OVCAR3 (cell line): ENCODE data around the gene ENSG00000286190.

GRCh38 chr17:4848828-4849540 lies 15.8 kb downstream of the MINK1 start:
- RRBS: no CpG with 5 or more reads among the region's 6 CpGs

DNA sequence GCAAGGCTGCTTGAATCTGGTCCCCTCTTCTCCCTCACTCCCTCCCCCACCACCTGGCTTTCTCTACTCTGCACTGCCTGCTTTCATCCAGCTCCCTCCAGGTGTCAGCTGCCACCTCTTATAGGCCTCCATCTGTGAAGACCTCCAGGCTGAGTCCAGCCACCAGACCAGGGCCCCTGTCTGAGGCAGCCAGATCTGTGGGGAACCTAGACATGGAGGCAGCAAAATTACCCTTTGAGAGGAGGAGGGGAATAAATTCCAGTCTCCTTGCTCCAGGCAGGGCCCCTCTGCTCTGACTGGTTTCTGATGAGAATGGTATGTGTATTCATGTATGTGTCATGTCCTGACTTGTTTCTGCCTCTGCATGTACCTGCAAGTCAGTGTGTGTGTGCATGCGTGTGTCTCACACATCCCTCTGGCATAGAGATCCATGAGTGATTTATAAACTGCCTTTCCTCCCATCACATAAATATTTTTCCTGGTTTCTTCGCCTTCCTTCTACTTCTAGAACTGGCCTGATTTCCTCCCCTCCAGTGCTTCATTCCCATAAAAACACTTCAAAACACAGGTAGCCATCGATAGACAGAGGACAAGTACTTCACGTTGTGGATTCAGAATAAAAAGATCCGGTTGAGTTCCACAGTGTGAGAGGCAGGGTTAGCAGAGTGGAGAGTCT lies 21.2 kb downstream of the MINK1 start:
- RRBS: no CpG with 5 or more reads among the region's 5 CpGs

GRCh38 chr17:5096400-5096816 lies 15.3 kb downstream of the ZNF232 start:
- RRBS: no CpG with 5 or more reads among the region's 6 CpGs

DNA sequence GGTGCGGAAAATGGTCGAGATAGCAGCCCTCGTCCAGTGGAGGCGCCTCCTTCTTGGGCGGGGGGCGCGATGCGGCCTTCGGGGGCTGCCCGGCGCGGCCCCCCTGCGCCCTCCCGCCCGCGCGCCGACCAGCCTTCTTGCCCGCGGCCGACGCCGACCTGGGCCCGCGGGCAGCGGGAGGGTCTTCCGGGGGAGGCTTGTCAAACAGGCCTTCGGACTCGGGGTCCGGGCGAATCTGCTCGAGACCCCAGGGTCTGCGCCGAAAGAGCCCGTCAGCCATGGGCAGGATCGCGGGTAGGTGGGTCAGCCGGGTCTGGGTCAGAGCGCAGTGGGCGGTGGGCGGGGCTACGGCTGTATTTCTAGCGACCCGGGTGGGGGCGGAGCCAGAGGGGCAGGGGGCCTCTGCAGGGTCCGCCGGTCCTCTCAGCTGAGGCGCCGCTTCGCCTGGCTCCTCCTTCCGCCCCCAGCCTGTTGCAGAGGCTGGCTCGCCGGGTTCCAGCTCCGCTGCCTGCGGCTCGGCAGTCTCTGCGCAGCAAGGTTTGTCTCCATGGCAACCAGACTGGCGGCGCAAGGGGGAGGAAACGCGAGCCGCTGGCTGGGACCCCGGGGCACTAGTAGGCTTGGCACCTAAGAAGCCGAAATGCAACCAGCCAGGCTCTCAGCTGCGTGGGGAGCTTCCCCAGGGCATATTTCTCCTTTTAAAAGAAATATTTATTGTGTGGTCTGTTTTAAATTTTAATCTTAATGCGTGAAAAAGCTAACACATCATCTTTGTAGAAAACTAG lies at the start of gene ENSG00000286190:
ENSG00000286190 (minus strand) TSS at position 330 of the 785 bp plus-strand sequence.
- RRBS: 4% methylated on average over 43 of the region's 66 CpGs

- RRBS: no CpG with 5 or more reads among the region's 11 CpGs
Observed at GRCh38 chr17:6071269-6071660, 1.1 kb downstream of the WSCD1 start.

DNA sequence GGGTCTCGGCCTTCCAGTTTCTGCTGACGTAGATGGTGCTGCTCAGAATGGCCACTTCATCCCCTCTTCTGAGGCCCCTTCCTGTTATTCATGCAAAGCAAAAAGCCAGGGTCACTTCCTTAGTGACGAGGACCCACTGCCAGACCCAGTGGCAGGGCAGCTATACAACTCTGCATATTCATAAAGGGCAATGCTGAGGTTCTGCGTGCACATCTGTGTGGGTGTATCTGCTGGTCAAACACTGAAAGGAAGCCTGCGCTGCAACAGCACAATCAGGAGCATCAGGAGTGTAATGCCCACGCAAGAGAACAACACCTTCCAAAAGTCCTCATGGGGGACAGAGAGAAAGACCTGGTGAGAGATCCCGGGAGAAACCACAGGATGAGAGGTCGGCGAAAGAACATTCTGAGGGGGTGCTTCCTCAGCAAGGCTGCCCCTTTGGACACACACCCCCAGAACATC lies 109.0 kb downstream of the WSCD1 start:
- RRBS: no CpG with 5 or more reads among the region's 9 CpGs

DNA sequence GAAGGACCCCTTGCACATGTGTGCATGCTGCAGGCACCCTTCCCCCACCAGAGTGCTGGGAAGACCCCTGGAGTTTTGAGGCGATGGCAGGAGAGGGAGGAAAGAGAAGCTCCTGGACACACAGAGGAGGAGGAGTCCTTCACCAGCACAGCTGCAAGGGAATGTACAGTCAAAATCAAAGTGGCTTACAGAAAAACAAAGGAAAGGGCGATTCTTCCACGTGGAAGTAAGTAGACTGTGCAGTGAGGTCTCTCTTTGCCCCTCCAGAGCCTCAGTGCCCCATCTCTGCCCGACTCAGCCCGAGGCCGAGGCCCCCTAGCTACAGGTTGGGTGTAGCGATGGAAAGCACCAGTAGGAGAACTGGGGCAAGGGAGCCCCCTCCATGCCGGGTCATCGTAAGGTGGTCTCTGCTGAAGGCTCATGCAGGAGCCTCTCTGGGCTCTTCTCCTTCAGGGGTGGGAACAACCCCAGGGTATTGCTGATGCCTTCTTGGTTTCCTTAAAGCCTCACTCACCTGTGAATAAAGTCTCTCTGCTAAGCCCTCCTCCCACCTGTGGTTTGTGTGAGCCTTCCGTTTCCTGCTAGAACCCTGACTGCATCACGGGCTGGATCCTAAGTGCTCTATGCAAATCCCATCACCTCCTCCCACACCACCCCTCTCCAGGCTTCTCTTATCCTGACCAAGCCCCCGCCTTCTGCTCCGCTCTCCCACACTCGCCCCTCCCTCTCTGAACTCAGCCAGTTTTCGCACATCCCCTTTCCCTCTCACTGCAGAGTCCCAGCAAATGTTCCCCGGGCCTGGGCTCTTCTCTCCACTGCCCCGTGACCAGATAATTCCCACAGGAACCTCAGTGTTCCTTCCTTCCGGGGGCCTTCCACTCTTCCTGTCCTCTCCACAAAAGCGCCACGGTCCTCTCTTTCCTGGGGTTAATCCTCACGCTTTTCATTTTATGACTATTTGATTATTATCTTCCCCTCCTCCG lies 51.7 kb downstream of the PIMREG start:
- RRBS: 97% methylated on average over 3 of the region's 22 CpGs

DNA sequence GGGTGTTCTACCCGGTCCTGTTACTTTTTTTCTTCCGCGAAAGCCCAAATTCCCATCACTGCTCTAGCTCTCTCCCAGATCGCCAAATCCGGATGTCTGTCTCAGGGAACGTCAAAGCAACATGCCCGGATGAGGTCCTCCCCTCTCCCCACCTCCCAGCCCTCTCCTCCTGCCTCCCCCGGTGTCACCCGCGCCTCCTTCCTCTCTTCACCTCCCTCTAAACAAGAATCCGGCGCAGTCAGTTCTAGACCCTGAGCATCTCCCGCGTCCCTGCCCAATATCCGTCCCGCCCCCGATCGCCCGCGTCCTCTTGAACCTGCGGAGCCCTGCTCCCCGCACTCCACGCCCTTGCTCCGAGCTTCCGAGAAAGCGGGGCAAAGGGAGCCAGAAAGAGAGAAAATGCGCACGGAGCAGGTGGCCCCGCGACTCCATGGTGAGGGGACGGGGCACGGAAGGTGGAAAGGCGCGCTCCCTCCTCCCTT lies 4.3 kb downstream of the C17orf100 start:
- RRBS: 50% methylated on average over 3 of the region's 34 CpGs

DNA sequence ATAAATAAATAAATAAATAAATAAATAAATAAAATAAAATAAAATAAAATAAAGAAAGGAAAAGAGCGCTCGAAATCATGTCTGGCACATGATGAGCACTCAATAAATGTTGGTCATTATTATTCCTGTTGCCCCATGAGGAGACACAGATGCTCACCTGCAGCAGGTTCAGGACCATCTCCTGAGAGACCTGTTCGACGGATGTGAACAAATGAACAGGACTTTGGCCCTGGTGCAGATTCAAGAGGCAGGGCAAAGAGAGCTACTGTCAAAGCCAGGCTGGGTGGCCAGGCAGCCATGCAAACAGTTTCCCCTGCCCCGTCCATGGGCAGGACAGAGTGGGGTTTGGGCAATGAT lies 14.1 kb downstream of the SLC13A5 start:
- RRBS: no CpG with 5 or more reads among the region's 5 CpGs

DNA sequence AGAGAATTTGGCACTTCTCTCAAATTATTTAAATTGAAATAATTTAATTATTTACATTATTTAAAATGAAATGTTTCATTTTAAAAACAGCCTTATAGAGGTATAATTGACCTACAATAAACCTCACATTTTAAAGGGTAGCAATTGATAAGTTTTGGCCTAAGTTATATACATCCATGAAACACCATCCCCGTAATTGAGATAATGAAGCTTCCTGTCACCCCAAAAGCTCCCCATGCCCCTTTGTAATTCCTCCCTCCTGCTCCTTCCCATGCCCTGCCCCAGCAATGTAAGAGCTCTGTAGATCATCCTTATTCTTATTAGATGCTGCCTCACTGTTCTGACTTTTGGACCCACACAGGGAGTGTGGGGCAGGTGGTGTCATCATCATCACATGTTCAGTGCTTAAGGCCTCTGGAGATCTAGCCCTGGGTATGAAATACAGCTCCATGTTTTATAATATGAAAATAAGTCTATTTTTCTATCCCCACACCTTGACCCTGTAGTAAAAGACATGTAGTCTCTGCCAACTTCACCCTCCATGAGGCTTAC lies 1.8 kb downstream of the XAF1 start:
- RRBS: no CpG with 5 or more reads among the region's 1 CpG

DNA sequence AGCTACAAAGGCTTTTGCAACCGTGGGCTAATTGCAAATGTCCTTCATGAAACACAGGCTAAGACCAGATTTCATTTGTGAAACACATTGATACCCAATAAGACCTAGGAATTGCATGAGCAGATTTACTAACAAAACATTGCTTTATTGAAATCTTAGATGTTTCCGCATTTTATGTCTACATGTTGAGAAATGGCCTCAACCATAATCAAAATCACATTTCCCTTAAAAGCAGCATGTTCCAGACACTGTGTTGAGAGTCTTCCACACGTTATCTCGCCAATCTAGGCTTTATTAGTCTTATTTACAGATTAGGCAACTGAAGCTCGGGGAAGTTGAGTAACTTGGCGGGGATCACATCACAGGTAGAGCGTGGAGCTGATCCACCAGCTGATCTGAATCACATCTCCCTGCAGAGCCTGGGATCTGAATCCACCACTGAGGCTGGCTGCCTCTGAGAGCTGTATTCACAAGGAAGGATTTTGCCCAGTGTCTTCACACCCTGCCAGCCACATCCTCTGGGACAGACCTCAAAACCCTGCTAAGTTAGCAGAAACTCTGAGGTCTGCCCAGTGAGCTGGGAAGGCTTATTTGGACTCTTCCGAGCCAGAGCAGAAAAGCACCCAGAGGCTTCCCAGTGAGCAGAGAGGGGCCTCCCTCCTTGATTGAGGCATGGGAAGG lies 22.0 kb downstream of the FBXO39 start:
- RRBS: no CpG with 5 or more reads among the region's 8 CpGs

- RRBS: no CpG with 5 or more reads among the region's 18 CpGs
Observed at GRCh38 chr17:7017797-7018692, 3.5 kb downstream of the C17orf49 start.

DNA sequence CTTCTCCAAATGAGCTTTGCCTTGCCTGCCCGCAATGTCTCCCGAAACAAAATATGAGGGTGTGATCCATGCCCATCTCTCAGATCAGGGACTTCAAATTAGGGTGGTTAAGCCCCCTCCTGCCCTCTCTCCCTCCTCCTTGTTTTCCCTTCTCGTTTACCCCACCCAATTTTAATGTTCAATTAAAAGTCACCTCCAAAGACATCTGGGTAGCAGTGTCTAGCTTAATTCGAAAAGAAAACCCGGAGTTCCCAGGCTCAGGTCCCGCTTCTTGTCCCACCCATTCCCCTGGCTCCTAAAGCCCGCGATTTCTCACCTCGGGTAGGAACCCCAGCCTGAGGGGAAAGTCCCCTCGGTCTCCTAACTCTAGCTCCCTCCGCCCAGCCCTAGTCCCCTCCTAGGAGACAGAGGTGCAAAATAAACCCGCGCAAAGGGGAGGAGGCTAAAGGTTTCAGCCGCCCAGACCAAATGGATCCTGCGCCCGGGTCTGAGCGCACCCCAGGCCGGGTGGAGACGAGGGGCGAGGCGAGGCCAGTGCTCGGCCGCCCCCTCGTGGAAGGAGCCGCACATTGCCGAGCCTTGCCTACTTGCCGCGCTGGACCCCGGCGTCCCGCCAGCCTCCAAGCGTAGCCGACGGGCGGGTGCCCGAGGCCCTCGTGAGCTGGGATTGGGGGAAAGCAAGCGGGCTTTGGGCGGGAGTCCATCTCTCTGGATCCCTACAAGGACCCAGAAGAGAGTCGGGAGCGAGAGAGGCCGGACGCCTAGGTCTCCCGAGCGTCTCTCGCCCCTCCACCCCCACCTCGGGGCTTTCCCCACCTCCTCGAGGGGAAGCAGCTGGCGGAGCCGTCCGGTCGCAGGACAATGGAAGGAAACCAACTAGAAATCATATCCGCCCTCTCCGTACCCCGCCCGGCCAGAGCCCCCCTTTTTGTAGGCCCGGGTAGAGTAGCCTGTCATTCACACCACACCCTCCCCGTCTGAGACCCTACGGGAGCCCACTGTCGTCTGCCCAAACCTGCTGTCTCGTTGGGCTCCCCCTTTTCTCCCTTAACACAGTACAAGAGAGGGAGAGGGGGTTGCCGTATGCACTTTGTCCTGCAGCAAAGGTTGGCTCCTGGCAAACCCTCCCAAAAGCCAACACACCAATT lies 872 bp upstream of the BCL6B start:
- RRBS: 14% methylated on average over 18 of the region's 62 CpGs

DNA sequence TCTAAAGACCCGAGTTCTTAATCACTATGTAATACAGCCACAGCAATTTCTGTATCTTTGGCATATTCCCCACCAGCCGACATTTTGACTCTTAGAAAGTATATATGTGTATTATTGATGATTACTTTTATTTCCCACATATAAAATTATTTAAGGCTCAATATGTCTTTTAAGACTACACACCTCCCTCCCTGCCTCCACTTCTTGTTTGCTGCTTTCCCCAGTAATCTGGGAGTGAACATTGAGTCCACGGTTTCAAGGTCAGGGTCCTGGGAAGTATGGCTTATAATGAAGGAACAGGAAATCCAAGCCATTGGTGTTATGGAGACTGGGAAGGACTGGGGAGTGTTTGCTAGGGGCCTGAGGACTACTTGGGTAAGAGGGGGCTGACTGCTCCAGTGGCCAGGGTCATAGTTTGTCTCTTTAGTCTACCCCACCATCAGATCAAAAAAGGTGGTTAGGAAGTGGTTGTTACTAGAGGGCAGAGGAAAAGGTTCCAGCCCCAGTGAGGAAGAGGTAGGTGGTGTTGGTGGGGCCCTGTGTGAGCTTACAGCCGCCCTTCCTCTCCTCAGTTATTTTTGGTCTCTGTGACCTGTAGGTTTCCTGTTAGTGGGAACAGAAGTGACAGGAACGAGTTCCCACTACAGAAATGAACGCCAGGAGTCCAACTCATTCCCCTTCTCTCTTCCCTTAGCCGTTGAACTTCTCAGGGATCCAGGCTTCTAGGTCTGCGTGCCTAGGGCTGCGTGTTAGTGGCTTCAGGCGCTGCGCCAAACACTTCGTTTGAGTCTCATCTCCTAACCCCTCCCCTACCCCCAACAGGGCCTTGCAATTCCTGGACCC lies 755 bp upstream of the SLC16A13 start:
- RRBS: no CpG with 5 or more reads among the region's 12 CpGs

DNA sequence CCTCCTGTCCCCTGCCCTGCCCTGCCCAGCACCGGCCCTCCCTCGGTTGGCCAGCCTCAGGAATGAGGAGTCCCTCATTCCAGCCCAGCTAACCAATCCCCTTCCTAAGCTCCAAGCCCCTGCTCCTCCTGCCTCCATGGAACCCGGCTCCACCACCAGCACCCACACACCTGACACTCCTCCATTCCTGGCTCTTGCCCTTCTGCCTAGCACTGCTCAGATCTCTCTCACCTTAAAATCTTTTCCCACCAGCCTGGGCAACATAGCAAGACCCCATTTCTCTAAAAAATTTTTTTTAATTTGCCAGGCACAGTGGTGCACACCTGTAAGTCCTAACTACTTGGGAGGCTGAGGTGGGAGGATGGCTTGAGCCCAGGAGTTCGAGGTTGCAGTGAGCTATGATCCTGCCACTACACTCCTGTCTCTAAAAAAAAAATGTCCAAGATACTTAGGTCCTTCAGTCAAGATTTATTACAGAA lies 1.9 kb downstream of the ASGR2 start:
- RRBS: 63% methylated on average over 1 of the region's 4 CpGs

DNA sequence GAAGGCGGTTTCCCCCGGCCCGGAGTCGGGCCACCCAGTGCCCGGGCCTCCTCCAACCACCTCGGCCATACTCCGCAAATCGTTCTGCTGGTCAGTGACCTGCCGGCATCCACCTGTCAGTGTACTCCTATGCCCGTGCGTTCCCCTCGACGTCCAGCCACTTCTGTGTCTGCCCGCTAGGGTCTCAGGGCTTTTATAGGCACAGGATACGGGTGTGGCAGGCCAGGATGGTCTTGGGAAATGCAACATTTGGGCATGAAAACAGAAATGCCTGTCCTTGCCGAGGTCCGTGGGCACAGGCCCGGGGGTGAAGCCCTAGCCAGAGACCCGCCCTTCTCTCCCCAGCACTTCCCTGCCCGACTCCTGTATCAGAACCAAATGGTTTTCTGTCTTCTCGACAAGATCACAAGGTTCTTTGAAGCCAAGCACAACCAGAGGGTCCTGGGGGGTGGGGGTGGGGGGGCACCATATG lies 19.4 kb upstream of the ASGR2 start:
- RRBS: 93% methylated on average over 5 of the region's 21 CpGs

GRCh38 chr17:7193280-7194237 lies 14.4 kb upstream of the ASGR1 start:
- RRBS: no CpG with 5 or more reads among the region's 23 CpGs

DNA sequence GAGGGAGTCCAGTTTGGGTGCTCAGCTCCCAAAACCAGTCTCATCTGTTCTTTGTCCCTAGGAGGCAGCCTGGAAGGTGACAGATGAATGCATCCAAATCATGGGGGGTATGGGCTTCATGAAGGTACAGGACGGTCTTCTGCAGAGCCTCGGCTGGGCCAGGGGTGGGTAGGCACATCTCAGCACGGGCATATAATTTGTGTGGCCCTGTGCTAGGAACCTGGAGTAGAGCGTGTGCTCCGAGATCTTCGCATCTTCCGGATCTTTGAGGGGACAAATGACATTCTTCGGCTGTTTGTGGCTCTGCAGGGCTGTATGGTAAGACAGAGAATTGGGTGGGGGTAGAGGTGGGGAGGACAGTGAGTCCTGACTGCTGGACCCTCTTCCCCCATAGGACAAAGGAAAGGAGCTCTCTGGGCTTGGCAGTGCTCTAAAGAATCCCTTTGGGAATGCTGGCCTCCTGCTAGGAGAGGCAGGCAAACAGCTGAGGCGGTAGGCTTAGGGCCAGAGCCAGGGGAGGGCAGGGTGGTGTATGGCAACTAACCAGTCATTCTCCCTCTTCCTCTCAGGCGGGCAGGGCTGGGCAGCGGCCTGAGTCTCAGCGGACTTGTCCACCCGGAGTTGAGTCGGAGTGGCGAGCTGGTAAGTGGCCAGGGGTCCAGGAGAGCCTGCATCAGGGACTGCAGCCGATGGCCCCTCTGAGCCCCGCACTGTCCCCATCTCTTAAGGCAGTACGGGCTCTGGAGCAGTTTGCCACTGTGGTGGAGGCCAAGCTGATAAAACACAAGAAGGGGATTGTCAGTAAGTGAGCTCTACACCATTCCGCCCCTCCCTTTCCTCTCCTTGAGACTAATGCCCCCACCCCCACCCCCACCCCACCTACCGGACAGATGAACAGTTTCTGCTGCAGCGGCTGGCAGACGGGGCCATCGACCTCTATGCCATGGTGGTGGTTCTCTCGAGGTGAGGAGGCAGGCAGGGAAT lies 4.3 kb downstream of the ACADVL start:
- RRBS: no CpG with 5 or more reads among the region's 24 CpGs

DNA sequence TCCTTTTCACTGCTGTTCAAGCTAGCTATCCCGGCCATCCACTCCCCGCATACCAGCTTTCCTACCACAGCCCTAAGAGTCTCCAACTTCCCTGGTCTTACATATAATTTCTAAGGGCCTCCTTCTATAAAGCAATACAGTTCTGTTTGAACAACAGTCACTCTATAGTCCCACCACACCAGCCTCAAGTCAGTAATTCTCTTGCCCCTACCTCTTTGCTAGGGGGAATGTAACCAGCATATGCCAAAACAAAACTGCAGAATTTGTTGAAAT lies 2.1 kb downstream of the PHF23 start:
- RRBS: no CpG with 5 or more reads among the region's 2 CpGs

GRCh38 chr17:7242914-7243632 lies 824 bp upstream of the GABARAP start:
- RRBS: 7% methylated on average over 17 of the region's 42 CpGs